ENCODE measurements around a stretch of chr11.

DNA sequence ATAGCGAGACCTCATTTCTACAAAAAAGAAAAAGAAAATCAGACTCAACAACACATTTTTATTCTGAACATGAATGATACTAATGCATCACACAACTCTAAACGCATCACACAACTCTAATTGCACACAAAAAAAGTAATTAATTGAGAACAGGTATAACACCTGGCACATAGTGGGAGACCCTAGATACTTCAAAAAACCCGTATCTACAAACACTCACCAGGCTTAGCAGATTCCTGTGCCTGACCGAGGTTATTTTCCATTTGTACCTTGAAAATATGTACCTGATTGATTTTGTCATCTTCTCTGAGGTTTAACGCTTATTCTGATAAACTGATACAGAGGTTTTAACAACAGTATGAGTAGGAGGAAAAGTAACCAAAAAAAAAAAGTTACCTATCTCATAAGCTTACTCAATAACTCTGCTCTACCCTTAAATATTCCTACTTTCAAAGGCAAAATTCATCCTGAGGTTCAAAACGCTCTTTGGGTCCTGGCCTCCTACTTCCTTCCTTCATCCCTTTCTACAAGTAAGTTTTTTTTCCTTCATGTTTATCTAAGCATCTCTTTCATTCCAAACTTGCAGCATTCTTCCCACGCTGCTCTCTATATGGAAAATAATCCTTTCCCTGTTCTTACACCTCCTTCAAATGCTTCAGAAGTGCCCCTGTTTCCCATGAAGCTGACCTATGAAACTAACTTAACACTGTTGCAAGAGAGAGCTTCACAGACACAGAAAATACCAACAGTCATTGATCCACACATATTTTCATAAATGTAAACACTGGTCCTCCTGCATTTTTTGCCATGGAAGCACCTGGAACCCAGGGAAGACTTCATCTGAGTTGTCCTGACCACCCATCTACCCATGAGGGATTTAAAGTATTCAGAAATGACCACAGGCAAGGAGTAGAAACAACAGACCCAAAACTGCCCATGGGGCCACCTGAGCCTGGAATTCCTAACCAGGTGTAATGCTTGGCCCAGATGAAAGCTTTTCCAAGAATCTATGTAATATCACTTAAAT is 73.2 kb downstream of the ETS1 start:
- PRO-cap: no peak
- RRBS, 2 experiments: no CpG with 5 or more reads among the region's 7 CpGs

DNA sequence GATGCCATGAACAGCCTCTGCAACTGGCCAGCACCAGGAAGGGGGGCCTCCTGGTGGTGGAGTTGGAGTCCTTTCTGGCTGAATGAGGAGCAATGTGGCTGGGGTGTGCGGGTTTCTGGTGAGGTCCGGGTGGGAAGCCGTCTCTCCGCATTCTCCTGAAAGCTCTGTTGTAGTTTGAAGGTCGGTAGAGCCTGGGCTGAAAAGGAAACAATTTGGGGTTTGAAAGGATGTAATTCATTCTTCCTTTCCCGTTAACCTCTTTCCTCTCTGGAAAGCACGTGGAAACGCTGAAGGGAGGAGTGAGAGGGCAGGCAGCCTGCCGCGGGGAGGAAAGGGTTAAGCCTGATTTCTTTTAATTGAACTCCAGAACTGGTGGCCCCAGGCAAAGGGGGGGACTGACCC is 1.9 kb upstream of the FLI1 start:
- PRO-cap: no peak
- RRBS, 2 experiments: no CpG with 5 or more reads among the region's 10 CpGs

DNA sequence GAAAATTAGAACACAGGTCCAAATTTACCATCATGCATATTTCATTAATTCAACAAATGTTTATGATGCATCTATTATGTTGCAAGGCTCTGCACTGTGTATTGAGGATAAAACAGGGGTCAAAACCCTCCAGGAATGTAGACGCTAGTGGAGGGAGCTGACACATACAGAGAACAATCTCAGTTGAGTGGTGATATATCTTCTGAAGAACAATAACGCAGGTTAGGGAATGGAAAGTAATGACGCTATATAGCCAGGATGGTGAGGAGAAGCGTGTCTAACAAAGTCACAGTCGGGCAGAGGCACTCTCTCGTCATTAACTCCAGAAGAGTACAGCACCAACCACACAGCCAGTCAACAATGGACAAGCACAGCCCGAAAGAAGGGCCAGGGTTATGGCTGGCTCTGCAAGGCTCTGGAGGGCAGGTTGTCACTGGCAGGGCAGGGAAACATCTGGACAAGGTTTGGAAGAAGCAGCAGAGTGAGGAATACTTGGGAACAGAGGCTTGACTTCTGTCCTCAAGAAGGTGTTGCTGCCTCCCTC is 3.9 kb downstream of the FLI1 start:
- PRO-cap: no peak
- RRBS, 2 experiments: no CpG with 5 or more reads among the region's 7 CpGs

- PRO-cap: no peak
- RRBS, 2 experiments: no CpG with 5 or more reads among the region's 10 CpGs
Observed at GRCh38 chr11:128835639-128836119, 31.4 kb downstream of the KCNJ1 start.

DNA sequence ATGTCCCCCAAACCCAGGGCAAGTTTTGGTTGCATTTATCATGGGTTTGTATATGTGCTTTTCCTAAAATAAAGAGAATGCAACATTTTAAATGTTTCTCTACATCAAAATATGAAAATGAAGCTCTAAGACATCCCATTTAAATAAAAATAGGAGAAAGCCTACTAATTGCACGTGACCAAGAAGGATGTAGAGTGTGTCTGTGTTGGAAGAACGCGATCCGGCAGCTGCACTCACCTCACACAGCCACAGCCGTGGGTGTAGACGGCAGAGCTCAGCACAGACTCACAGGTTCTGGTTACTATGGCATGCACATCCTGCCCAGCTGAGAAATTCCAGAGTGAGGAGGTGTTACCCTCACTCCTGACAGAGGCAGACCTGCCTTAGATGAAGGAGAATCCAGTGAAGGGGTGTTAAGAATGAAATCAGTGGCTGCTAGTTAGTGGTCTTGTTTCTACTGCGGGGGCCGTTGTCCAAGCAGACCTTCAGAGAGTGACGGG is 12.0 kb downstream of the KCNJ5 start:
- PRO-cap: no peak
- RRBS, 2 experiments: no CpG with 5 or more reads among the region's 9 CpGs

DNA sequence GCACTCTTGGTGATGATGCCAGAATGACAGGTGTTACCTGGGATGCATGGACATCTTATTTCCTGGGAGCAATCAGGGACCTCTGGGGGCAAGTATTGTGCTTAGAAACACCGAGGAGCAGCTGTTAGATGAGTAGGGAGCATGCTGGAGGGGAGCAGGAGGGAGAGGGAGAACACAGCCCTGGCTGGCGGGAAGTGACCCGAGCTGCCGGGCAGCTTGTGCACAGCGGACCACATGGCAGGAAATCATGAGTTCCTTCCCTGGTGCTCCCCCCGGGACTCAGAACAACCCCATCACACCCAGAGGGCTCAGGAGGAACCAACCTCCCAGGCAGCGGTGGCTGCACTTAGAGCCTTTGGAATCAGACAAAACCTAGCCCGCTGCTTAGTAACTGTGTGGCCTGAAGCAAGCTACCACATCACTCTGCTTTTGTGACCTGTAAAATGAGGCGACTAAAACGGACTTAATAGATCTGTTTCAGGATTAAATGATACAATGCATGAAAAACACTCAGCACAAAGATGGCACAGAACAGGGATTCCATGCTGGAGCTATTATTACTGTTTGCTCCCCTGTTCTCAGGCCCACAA is 12.6 kb downstream of the KCNJ5 start:
- PRO-cap: no peak
- RRBS, 2 experiments: 72 to 79% methylated on average over 3 of the region's 10 CpGs

- PRO-cap: no peak
- RRBS, 2 experiments: no CpG with 5 or more reads among the region's 6 CpGs
Observed at GRCh38 chr11:129012742-129013429, 70.2 kb upstream of the TP53AIP1 start.

GRCh38 chr11:129173852-129174170 is 18.3 kb downstream of the ARHGAP32 start:
- PRO-cap: no peak
- RRBS, 2 experiments: no CpG with 5 or more reads among the region's 11 CpGs

GRCh38 chr11:129543140-129543602 is 167.5 kb downstream of the BARX2 start:
- PRO-cap: unidirectional peak, plus-strand start at chr11:129543227
- RRBS, 2 experiments: no CpG with 5 or more reads among the region's 5 CpGs

DNA sequence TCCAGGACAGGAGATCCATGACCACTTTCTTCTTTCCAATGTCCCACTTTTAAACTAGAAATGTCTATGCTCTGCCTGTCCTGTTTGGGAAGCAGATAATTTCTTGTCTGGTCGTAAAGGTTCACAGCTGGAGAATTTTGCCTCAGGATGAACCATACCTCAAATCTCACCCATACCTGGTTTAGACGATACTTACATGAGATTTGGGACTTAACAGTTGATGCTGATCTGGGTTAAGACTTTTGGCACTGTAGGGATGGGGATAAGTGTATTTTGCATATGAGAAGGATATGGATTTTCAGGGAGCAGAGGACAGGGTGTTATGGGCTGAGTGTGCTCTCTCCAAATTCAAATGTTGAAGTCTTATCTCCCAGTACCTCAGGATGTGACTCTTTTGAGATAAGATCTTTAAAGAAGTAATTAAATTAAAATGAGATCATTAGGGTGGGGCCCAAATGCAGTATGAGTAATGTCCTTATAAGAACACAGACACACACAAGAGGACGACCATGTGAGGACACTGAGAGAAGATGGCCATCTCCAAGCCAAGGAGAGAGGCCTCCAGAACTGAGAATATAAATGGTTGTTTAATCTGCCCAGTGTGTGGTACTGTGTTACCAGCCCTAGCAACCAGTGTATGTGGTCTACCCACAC is 20.6 kb downstream of the TMEM45B start:
- PRO-cap: no peak
- RRBS, 2 experiments: no CpG with 5 or more reads among the region's 3 CpGs

DNA sequence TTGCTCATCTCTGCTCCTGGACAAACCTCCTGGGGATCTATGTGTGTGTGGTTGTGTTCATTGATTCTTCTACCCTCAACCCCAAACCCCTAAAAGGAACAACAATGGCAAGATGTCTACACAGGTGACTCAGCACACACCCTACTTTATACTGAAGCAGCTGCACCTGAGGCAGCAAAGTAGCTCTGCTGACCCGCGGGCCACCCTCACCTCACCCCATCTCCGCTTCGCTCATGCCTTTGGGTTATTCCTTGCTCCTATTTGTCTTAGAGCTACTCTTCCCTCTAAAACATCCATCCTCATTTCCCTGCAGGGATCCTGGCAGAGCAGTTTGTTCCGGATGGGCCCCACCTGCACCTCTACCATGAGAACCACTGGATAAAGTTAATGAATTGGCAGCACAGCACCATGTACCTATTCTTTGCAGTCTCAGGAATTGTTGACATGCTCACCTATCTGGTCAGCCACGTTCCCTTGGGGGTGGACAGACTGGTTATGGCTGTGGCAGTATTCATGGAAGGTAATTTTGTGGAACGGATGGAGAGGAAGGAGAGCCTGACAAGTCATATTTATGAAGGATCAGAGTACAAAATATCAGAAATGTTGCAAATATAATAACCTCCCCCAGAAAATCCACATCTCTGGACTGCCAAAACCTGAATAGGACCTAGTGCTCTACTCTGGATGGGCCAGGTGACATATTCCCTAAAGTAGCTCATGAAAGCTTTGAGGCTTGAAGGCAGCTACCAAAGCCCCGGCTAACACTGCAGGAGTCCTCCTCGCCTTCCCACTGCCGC is 38.8 kb downstream of the TMEM45B start:
- PRO-cap: no peak
- RRBS, 2 experiments: no CpG with 5 or more reads among the region's 10 CpGs

- PRO-cap: no peak
- RRBS, 2 experiments: no CpG with 5 or more reads among the region's 13 CpGs
Observed at GRCh38 chr11:129930587-129931265, 35.3 kb upstream of the NFRKB start.

GRCh38 chr11:130000555-130001010 is 2.1 kb downstream of the PRDM10 start:
- PRO-cap: no peak
- RRBS, 2 experiments: no CpG with 5 or more reads among the region's 12 CpGs

- PRO-cap: bidirectional peak, plus-strand start at chr11:130070663, minus-strand start at chr11:130070664
- RRBS, 2 experiments: 2% methylated on average over 17 of the region's 52 CpGs
Observed at GRCh38 chr11:130070603-130071350, 1.1 kb downstream of the APLP2 start.

DNA sequence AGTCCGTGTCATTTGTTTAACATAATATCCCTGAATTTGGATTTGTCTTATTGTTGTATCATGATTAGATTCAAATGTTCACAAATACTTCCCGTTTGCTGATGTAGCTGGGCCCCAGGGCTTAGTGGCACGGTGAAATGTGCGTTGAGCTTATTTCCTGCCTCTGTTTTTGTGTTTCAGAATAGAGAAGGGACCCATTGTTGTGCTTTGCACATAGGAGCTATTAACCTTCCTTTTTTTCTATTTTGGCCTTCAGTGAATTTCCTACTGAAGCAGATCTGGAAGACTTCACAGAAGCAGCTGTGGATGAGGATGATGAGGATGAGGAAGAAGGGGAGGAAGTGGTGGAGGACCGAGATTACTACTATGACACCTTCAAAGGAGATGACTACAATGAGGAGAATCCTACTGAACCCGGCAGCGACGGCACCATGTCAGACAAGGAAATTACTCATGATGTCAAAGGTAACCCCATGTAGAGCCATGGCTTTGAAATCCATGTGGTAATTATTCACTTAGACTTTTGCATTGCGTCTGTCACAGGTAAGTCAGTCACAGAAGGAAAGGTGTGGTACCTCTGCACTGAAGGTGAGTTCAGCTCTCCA is 37.4 kb upstream of the ST14 start:
- PRO-cap: no peak
- RRBS, 2 experiments: no CpG with 5 or more reads among the region's 9 CpGs

DNA sequence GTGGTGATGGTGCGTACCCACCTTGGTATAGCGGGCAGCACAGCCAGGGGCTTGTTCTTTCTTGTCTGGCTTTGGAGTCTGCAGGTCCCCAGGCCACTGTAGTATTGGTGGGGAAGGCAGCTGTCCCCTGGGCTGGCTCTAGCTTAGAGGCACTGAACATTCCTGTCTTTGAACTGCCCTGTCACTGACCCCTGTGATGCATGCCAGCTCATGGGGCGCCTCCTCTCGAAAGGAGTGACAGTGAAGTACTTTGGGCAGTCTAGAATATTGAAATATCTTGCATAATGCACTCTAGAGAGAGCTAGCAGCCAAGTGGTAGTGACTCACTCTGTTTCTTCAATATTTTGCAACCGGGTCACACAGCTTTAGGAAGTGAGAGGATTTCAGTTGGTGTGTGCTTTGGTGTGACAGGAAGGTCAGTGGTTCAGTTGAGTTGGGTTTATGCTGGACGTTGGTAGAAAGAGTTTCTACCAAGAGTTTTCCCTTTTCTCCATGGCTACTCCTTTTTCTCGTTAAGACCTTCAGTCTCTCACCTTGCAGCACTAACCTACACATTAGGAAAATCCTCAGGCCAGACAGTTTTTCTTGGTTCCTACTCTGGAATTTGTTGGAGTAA is 35.5 kb upstream of the ST14 start:
- PRO-cap: no peak
- RRBS, 2 experiments: no CpG with 5 or more reads among the region's 7 CpGs

DNA sequence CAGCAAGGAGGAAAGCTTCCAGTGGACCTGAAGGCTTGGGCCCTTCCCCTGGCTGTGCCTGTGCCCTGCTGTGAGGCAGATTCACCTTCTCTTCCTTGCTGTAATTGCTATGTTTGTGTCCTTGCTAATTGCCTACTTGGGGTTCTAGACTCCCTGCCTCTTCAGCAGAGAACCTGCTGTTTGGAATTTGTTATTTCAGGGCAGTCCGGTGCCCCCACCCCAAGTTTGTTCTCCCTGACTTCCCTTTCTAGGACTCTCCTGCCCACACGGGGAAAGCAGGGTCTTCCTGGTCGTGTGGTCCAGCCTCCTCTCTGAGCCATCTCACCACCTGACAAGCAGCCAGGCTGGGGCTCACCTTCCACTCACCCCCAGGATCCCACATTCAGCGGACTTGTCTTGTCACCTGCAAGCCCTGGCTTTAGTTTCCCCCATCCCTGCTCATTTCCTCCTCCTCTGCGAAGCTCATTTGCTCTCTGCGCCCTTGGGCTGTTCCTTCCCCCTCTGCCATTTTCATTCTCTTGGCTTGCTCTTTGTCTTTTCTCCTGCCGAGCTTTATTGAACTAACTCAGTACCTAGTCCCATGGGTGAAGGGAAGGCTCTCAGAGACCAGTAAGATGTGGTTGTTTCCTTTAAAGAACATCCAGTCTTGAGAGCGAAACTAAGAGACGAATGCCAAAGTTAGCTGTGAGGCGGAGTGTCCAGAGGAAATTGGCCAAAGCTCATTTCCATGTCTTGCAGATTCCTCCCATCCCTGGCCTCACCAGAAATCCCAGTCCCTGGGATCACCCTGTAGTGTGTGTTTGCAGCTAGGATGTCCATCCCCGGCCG is 1.9 kb downstream of the ST14 start:
- PRO-cap: no peak
- RRBS, 2 experiments: no CpG with 5 or more reads among the region's 12 CpGs

- PRO-cap: no peak
- RRBS, 2 experiments: no CpG with 5 or more reads among the region's 4 CpGs
Observed at GRCh38 chr11:130184758-130185452, 25.3 kb downstream of the ST14 start.

DNA sequence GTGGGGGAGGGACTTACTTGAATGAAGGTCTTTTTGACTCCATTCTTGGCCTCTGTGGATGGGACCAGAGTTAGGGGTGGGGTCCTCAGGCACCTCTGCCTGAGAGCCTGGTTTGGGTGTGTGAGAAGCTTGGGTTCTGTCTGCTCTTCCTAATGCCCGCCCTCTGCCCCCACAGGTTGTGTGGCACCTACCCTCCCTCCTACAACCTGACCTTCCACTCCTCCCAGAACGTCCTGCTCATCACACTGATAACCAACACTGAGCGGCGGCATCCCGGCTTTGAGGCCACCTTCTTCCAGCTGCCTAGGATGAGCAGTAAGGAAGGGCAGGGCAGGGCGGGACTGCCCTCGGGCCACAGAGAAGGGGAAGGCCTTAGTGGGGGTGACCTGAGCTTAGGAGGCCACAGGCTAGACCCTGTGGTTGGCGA is 34.4 kb downstream of the ST14 start:
- PRO-cap: no peak
- RRBS, 2 experiments: no CpG with 5 or more reads among the region's 8 CpGs

DNA sequence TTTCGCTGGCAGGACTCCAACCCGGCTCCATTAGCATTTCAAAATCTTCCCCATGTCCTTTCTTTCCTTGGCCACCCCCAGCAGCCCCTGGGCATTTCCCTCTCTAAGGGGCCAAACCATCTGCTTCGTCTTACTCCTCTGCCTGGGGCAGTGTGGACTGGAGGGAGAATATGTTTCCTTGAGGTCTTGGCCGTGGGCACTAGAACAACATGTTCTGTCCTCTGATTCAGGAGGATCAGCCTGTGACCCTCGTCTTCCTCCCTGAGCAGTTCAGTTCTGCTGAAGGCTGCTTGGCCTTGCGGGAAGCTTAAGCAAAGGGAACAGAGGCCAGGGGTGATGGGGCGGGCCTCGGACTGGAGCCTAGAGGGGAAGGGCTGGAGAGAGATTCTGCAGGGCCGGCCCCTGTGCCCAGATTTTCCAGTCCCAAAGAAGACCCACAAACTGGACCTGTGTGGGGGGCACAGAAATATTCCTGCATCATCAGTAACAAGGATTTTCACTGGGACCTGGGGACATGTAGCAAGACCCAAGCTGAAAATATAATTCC is 58.0 kb downstream of the ST14 start:
- PRO-cap: no peak
- RRBS, 2 experiments: no CpG with 5 or more reads among the region's 9 CpGs